Measurements from ENCODE around the gene GTSF1L.

DNA sequence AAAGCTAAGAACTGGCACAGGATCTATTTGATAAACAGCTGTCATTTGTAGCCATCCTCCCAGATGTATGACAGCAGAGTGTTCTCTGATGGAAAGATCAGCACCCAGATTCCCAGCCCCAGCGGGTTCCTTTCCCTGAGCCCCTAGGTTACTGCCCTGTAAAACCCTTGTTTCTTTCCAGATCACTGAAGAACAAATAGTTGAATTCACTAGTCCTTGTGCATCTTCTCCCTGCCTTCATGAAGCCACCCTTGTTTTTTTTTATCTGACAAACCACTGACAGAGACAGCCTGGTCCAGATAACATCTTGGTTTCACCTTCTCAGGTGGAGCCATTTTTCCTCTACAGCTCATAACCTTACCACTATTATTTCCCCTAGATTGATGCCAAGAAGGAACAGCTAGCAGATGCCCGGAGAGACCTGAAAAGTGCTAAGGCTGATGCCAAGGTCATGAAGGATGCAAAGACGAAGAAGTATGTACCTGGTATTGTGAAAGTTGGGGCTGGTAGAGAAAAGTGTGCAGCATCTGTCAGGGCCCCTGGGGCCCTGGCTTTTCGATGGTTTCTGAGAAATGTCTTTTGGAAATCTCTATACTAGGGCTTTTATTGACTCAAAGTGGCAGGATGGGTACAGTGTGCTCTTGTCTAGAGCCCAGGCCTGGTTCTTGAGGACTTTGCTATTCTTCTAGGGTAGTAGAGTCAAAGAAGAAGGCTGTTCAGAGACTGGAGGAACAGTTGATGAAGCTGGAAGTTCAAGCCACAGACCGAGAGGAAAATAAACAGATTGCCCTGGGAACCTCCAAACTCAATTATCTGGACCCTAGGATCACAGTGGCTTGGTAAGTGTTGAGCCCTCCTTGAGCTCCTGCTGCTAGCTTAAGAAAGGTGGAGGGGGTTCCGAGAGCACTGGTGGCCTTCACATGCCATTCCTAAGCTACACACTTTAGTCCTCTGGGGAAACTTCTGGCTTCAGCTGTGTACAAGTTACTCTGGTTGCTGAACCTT is 15.7 kb upstream of the PLCG1 start:
- PRO-cap, result no peak

- PRO-cap, result no peak
These were observed 29.1 kb downstream of the PLCG1 start for GRCh38 chr20:41166257-41166955.

DNA sequence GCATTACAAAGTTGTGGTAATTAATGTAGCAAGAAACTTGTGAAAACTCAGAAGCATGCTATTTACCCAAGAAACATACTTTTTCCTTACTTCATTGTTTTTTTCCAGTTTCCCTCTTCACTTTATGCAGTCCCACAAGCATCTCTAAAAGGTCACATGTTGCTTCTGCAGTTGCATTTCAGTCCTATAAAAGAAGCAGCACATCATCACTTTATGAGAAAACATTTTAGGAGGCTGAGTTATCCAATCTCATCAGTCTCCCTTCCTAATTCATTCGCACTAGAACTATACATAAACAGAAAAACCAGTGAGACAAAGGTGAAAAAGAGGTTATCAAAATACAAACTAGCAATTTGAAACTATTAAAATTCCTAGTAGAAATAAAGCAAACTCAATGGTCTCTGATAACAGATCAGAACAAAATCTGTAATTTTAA is 48.6 kb downstream of the ZHX3 start:
- PRO-cap, result no peak

GRCh38 chr20:41286608-41287347 is 30.8 kb downstream of the ZHX3 start:
- PRO-cap, result no peak

GRCh38 chr20:41316430-41316895 is 1.1 kb downstream of the ZHX3 start:
- PRO-cap, result no peak

- PRO-cap, result no peak
These were observed 26.2 kb upstream of the EMILIN3 start for GRCh38 chr20:41392825-41393286.

DNA sequence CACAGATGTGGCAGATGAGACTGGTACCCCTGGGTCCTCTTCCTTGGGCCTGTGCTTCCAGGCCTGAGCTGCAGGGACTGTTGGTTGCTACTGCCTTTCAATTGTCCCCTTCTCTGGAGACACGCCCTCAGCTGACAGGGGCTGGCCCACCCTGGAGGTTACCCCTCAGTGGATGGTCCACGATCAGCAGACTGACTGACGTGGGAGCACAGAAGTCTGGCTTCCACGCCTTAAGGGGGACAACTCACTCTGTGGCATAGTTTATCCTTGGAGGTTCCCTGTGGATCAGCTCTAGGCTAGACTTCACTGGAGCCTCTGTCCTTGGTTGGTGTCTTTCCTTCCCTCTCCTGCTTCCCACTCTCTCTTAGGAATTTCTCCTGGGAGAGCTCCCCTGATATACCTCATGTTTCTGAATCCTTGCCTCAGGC is 495.2 kb upstream of the CHD6 start:
- PRO-cap, result no peak

GRCh38 chr20:43456602-43457134 is 1.0 kb upstream of the SRSF6 start:
- PRO-cap, result bidirectional peak, plus-strand start at chr20:43456953, minus-strand start at chr20:43456945

GRCh38 chr20:43457135-43457333 is 662 bp upstream of the SRSF6 start:
- PRO-cap, result no peak

GRCh38 chr20:43457947-43458179 is 167 bp downstream of the SRSF6 start:
- PRO-cap, result no peak

- PRO-cap, result no peak
These were observed 4.8 kb downstream of the SRSF6 start for GRCh38 chr20:43462374-43463029.

DNA sequence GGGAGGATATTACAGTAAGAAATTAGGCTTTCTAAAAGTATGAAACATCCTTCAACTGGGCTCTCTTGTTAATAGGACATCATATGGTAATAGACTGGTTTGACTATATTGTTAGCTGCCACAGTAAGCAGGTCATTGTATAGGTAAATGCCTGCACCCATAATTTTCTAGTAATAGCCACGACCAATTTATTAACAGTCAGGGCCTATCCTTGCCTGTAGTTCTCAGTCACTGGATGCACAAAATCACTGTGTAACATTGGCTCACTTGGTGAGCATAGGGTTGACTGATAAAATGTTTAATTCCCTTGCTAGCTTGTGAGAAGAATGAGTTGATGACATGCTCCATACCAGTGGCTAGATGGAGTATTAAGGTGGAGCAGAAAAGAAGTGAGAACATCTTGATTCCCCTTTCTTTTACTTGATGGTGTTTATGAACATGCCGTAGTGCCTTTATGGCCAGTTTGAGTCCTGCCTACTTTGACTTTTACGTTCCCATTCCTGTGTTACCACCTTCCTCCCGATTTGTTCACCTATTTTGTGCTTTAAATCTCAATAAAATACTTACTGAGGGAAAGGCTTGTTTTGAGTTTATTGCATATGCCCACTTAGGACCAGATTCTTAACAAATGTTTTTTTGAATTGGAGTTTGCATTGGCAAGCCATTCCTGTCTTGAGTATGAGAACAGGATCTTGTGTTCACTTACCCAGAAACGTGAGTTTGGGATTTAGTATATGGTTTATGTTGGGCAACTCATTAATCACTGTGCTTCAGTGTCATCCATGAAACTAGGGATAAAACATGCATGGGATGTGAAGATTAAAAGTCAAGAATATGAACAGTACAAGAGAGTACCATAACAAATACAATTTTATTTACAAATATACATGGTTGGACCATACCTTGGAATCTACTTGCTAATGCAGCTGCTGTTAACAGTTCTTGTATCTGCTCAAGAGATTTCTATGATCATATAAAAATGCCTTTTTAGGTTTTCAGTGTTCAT is 5.6 kb downstream of the SRSF6 start:
- PRO-cap, result unidirectional peak, plus-strand start at position 791 of the sequence

DNA sequence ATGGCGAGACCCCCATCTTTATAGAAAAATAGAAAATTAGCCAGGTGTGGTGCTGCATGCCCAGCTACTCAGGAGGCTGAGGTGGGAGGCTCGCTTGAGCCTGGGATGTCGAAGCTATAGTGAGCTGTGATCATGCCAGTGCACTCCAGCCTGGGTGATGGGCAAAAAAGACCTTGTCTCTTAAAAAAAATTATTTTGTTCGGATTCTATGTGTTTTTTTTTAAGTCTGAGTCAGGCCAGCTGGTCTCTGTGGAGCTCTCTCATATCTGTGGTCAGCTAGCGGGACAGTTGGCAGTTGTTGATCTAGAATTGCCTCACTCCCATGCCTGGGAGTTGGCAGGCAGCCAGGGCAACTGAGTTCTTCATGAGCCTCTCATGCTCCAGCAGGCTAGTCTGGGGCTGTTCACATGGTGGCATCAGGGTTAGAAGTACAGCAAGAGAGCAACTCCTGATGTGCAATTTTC is 6.9 kb upstream of the IFT52 start:
- PRO-cap, result no peak

- PRO-cap, result no peak
These were observed at the start of gene GTSF1L for GRCh38 chr20:43726654-43727146. Gene GTSF1L (minus strand): TSS chr20:43727002.

DNA sequence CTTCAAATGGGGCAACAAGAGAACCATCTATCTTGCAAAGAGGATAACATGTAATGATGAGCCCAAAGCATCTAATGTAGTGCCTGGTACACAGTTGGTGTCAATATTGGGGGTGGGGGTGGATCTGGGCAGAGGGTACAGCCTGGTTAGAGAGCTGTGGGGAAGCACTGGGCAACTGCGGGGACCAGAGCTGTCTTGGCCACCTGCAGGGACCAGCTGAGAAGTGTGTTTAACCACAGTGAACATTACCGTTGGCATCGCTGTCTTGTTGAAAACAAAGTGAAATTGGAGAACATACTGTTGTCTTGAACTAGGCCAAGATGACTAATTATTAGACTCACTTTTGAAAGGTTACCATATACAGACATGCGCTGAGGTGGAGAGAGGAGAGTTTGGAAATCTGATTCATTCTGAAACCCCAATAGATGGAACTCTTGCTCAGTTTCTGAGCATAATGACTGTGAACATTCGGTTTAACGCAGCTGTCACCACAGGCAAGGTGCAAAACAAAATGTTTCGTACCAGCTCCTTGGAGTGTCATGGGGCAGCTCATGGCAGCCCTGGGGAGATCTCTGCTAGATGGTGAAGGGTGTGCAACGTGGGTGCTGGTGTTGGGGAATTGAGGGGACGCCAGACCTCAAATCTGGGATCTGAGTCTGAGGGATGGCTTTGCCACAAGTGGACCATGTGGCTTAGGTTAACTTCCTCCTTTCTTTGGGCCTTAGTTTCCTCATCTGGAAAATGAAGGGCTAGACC is 24.4 kb upstream of the GTSF1L start:
- PRO-cap, result no peak

- PRO-cap, result no peak
These were observed 5.5 kb downstream of the JPH2 start for GRCh38 chr20:44181280-44182174.

DNA sequence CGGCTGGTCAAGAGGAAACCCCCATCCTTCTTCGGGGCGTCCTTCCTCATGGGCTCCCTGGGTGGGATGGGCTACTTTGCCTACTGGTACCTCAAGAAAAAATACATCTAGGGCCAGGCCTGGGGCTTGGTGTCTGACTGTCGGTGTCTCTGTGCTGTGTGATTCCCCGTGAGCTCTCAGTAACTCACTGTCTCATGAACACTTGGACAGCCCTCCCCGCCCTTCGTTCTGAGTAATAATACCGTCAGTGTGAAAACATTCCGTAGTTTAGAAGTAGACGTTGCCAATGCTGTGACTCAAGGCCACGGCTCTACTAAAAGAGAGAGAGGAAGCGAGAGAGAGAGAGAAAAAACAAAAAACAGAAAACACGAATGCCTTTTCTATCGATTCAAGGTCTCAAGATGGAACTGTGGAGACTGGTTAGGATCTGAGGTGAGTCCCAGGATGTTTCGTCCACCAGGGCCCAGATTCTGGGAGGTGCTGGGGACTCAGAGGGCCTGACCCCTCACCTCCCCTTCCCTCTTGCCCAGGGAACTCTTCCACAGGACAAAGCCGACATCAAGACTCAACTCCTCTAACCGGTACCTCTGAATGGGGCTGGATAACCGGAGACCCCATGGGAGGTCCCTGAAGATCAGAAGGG is 31.7 kb downstream of the FITM2 start:
- PRO-cap, result no peak

DNA sequence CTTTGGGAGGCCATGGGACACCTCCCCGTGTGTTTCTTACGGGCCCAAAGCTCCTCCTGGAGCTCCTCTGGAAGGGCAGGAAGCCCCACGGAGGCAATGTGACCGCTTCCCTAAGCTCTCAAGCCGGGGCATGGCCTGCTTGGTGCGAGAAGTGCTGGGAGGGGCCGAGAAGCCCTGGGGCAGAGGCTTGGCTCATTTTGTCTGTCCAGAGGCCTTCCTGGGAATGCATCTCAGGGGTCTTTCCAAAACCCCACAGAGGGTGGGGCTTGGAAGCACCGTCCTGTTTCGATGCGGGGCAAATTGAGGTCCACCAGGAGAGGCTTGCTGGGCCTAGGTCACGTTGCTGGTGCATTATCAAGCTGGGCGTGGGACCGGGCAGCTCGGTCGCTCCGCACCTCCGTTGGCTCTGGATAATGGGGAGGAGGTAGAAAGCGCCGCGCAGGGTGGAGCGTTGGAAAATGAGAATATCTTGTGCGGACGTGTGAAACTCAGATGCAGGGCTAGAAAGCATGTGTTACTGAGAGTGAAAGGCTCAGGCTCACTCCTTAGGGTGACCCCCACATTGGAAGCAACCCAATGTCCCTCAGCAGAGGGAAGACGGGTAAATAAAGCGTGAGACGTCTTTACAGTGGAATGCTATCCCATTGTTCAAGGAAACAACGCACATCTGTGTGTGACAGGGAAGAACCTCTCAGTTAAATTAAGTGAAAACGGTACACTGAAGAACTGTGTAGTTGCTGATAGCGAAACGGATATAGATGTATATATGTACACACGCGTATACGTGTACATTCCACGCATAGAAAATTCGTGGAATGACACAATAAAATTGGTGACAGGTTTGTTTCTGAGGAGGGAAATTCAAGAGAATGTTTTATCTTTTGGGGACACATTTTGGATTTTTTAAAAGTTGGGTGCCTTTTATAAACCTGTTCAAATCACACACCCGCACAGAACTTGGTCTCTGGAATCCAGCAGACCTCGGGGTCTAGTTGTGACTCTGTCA is 704 bp downstream of the HNF4A start:
- PRO-cap, result no peak

- PRO-cap, result no peak
These were observed 46.0 kb downstream of the HNF4A start for GRCh38 chr20:44401451-44402031.

DNA sequence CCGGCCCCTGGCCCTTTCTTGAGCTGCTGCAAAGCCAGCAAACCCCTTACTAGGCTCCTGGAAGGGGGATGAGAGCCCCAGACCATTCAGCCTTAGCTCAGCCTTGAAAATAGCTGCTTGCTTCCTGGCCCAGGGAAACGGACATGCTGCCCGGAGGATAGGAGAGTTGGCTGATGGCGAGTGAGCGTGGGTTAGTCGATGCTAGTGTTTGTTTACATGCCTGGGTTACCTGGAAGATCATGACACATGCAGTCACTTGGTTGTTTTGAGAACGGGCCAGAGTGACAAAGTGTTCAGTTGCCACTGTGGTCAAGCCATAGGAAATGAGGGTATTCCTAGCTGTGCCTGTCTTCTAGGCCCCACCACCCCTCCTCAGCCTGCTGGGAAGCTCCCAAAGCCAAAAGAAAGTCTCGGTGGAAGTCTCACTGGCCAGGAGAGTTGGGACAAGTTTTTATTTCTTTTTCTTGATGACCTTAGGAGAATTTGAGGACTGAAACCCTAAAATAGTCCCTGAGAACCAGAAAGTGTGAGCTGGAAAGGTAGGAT is 54.7 kb downstream of the HNF4A start:
- PRO-cap, result no peak

Measured in H9 (cell line).